Measurements from ENCODE around the gene SENP5.

- PRO-cap, 3 experiments: no peak in any of the 3 experiments
Measured at GRCh38 chr3:196640836-196641250, 1.3 kb downstream of the NRROS start.

GRCh38 chr3:196782477-196783044 is 42.9 kb downstream of the PAK2 start:
- PRO-cap, 3 experiments: no peak in any of the 3 experiments

GRCh38 chr3:196867236-196868028 is at the start of gene SENP5:
TSS of gene SENP5 (plus strand) at chr3:196867920.
- PRO-cap, 3 experiments: peak in 3 of 3 experiments; most common plus-strand start chr3:196867920 (in 3); most common minus-strand start chr3:196867750 (in 3)

DNA sequence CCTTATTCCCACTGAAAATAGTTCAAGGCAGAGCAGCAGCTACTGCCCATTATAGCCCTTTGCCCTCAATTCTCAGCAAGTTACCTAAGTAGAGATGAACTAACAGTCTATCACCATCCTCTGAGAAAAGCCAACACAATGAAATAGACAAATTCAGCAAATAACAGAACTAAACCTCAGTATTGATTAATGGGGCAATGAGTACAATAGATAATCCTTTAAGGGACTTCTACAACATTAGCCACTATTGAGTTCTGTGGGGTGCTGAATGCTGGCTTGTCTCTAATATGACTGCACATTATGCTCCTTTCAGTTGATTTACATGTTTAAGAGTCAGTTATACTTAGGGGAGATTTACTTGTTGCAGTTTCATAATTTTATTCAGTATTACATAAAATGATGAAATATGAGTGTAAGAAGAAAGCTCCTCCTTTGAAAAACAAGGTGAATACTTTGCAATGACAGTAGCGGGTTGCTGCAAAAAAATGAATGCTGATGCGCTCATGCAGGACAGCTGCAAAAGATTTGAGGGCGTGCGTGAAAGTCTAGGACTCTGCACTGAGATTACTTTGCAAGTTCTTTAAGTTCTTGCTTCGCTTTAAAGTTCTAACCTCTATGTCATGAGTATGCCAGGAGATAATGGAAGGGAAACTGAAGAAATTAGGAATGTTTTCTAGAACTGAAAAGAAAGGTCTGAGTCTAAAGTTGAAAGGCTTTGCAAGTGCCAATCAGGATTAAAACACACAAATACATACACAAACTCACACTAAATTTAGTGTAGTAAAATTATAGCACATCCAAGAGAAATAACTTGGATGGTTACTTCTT is 22.6 kb downstream of the SENP5 start:
- PRO-cap, 3 experiments: no peak in any of the 3 experiments

GRCh38 chr3:196927532-196928203 is 14.7 kb downstream of the NCBP2 start:
- PRO-cap, 3 experiments: no peak in any of the 3 experiments

DNA sequence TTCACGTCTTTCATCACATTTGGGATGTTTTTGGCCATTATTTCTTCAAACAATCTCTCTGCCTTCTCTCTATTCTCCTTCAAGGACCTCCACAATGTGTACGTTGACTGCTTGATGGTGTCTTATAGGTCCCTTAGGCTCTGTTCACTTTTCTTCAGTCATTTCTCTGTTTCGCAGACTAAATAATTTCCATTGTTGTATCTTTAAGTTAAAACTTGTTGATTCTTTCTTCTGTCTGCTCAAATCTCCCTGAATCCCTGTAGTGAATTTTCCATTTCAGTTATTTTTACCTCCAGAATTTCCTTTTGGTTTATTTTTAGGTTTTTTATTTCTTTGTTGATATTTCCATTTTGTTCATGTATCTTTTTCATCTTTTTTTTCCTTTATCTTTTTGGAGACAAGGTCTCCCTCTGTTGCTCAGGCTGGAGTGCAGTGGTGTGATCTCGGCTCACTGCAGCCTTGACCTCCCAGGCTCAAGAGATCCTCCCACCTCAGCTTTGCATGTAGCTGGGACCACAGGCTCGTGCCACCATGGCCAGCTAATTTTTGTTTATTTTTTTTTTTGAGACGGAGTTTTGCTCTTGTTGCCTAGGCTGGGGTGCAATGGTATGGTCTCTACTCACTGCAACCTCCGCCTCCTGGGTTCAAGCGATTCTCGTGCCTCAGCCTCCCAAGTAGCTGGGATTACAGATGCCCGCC is 24.8 kb upstream of the MELTF start:
- PRO-cap, 3 experiments: no peak in any of the 3 experiments

GRCh38 chr3:197057736-197058218 is 28.2 kb upstream of the MELTF start:
- PRO-cap, 3 experiments: no peak in any of the 3 experiments

DNA sequence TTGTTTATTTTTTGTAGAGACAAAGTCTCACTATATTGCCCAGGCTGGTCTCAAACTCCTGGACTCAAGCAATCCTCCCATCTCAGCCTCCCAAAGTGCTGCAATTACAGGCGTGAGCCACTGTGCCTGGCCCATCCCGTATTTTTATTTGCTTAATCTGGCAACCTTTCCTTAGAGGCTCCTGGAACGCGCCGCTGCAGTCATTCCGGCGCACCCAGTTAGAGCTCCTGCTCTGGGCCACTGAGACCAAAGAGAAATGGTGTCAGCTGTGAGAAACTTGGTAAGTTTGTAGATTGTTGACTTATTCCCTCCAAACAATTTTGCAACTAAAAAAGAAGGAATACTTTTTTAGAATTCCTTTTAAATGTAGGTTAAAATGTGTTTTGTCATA is 77.9 kb downstream of the BDH1 start:
- PRO-cap, 3 experiments: no peak in any of the 3 experiments

- PRO-cap, 3 experiments: no peak in any of the 3 experiments
Measured at GRCh38 chr3:197498989-197500033, 56.5 kb downstream of the BDH1 start.

DNA sequence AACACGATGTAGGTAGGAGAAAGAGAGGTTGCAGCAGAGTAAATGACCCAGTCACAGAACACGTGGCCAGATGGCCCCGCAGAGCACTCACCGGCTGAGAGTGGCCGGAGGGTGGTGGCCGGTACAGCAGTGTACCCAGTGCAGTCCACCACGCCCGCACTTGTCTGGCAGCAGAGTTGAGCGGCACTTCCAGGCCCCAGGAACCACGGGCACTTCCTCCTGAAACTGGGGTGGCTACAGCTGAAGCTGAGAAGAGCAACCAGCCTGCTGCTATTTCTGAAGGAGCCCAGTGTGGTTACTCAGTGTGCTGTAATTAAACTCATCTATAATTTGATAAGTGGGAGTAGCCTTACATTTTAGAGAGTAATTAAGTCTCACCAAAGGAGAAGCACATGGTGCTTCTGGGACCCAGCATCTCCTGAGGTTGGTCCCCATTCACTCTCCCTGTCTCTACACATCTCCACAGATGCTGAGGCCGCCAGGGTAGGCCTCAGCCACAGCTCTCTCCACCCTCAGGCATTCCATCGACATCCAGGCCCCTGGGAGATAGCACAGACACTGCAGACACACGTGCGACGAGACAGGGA is 49.8 kb downstream of the BDH1 start:
- PRO-cap, 3 experiments: no peak in any of the 3 experiments

DNA sequence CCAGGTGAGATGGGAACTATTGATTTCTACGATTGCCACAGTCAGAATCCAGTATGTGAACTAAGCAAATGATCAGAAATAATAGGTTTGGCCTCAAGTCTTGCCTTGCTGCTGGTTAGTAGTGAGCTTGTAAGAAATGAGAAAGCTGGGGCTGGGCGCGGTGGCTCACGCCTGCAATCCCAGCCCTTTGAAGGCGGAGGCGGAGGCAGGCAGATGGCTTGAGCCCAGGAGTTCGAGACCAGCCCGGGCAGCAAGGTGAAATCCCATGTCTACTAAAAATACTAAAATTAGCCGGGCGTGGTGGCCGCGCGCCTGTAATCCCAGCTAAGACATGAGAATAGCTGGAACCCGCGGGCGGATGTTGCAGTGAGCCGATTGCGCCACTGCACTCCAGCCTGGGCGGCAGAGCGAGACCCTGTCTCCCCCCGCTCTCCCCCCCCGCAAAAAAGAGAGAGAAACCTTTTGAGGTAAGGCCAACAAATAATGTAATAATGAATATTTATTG is 1.6 kb downstream of the FYTTD1 start:
- PRO-cap, 3 experiments: peak in 2 of 3 experiments; most common minus-strand start position 333 of the sequence (in 2)

DNA sequence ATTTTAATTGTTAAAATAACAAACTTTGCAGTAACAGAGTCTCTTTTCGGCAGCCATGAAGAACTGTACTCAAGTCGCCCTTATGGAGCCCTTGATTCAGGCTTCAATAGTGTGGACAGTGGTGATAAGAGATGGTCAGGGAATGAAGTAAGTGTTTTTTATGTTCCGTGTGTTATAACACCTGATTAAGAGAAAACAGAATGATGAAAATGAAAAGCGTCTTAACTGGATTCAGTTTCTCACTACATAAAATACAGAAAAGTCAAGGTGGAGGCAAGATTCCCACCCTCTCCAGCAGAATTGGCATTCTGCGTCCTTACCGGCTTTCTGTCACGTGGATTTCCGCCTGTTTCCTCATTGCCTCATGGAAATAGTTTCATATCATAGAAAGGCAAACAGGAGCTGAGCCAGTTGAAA is 39.7 kb downstream of the LRCH3 start:
- PRO-cap, 3 experiments: no peak in any of the 3 experiments

DNA sequence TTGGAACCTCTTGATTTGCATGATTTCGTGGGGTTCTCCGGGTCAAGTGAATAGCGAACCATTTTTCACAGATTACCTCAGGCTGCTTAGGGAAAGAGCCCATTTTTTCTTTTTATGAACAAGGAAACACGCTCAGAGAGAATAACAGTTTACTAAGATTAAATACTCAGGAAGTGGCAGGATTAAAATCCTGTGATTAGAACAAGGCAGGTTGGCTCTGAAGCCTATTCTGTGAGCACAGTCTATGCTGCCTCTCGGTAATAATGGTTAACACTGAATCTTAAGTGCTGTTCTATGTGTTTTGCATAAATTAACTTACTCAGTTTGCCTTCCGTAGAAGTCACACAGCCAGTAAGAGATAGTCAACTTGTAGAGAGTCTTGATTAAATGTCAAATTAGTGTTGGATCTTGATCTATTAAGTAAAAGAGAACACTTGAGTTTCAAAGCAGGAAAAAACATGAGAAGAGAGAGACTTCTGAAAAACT is 59.9 kb downstream of the LRCH3 start:
- PRO-cap, 3 experiments: no peak in any of the 3 experiments

DNA sequence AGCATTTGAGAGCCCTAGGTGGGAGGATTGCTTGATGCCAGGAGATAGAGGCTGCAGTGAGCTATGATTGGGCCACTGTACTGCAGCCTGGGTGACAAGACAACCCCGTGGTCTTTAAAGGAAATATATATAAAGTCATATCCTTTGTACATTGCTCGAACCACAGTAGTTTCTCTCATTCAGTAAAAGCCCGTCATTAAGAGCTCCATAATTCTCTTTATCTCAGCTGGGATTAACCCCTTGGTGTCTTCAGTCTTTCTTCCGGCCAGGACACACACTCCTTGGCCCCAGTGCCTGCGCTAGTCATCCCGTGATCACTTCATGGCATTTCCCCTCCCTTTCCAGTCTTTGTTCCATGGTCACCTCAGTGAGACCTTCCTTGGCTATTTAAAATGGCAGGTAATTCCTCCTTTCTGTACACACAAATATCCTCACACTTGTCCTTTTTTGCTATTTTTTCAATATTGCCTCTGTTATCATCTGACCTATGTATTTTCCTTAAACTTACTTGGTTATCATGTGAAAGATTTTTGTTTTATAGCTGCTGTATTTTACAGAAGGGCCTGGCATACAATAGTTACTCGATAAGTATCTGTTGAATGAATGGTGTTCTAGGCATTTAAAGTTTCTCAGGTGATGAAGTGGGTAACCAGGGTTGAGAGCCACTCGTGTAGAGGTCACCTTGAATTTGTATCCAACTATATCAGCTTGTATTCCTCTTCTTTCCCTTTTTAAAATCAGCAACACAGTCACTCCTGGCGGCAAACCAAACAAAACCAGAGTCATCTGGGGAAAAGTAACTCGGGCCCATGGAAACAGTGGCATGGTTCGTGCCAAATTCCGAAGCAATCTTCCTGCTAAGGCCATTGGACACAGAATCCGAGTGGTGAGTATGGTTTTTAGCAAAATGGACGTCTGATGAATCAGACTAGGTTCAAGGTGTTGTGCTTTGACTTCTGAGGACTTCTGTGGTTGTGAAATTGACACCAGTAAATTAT is 3.6 kb downstream of the RPL35A start:
- PRO-cap, 3 experiments: no peak in any of the 3 experiments

All from Metastatic Breast Carcinoma in the Ovary (tissue), 3 donors.